ENCODE measurements around a stretch of chr1.

DNA sequence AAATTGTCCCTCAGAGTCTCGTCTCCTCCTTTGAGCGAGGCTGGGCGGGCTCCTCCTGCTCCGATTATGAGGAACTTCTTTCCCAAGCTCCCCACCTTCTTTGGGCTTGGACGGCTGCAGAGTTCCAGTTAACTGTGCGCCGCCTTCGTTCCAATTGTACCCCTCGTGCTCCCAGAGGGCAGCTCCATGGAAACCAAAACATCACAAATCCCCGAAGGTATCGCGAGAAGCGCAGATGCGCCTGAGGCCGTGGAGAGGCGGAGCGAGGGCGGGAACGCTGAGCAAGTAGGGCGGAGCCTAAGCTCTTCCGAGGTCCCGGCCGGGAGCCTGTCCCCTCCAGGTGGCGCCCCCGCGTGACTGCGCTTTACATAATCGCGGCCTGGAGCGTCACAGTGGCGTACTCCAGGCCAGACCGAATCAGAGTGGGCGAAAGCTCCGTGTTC is 317 bp upstream of the FAM76A start:
- RRBS: no CpG with 5 or more reads among the region's 34 CpGs

DNA sequence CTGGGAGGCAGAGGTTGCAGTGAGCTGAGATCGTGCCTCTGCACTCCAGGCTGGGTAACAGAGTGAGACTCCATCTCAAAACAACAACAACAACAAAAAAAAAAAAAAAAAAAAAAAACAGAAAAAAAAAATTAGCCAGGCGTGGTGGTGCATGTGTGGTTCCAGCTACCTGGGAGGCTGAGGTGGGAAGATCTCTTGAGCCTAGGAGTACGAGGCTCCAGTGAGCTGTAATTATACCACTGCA is 11.9 kb downstream of the FAM76A start:
- RRBS: no CpG with 5 or more reads among the region's 3 CpGs

- RRBS: no CpG with 5 or more reads among the region's 4 CpGs
Measured at GRCh38 chr1:27789405-27790008, 16.5 kb downstream of the STX12 start.

DNA sequence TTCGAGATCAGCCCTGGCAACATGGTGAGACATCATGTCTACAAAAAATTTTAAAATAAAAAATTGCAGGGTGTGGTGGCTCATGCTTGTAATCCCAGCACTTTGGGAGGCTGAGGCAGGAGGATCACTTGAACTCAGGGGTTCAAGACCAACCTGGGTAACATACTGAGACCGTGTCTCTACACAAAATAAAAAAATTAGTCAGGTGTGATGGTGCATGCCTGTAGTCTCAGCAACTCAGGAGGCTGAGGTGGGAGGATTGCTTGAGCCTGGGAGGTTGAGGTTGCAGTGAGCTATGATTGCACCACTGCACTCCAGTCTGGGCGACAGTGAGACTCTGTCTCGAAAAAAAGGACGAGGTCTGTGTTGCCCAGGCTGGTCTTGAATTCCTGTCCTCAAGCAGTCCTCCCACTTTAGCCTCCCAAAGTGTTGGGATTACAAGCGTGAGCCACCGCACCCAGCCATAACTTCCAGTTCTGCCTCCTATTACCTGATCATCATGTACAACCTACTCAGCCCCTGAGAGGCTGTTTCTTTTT is 2.2 kb downstream of the THEMIS2 start:
- RRBS: no CpG with 5 or more reads among the region's 7 CpGs

DNA sequence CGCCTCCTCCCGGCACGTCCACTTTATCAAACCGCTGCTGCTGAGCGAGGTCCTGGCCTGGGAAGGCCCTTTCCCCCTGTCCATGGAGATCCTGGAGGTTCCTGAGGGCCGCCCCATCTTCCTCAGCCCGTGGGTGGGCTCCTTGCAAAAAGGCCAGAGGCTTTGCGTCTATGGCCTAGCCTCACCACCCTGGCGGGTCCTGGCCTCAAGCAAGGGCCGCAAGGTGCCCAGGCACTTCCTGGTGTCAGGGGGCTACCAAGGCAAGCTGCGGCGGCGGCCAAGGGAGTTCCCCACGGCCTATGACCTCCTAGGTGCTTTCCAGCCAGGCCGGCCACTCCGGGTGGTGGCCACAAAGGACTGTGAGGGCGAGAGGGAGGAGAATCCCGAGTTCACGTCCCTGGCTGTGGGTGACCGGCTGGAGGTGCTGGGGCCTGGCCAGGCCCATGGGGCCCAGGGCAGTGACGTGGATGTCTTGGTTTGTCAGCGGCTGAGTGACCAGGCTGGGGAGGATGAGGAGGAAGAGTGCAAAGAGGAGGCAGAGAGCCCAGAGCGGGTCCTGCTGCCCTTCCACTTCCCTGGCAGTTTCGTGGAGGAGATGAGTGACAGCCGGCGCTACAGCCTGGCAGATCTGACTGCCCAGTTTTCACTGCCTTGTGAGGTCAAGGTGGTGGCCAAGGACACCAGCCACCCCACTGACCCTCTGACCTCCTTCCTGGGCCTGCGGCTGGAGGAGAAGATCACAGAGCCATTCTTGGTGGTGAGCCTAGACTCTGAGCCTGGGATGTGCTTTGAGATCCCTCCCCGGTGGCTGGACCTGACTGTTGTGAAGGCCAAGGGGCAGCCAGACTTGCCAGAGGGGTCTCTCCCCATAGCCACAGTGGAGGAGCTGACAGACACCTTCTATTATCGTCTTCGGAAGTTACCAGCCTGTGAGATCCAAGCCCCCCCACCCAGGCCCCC is 10.0 kb downstream of the THEMIS2 start:
- RRBS: 91% methylated on average over 5 of the region's 30 CpGs

- RRBS: no CpG with 5 or more reads among the region's 22 CpGs
Measured at GRCh38 chr1:27884232-27884997, 12.1 kb downstream of the THEMIS2 start.

GRCh38 chr1:27886949-27887593 is 14.7 kb downstream of the THEMIS2 start:
- RRBS: no CpG with 5 or more reads among the region's 7 CpGs

DNA sequence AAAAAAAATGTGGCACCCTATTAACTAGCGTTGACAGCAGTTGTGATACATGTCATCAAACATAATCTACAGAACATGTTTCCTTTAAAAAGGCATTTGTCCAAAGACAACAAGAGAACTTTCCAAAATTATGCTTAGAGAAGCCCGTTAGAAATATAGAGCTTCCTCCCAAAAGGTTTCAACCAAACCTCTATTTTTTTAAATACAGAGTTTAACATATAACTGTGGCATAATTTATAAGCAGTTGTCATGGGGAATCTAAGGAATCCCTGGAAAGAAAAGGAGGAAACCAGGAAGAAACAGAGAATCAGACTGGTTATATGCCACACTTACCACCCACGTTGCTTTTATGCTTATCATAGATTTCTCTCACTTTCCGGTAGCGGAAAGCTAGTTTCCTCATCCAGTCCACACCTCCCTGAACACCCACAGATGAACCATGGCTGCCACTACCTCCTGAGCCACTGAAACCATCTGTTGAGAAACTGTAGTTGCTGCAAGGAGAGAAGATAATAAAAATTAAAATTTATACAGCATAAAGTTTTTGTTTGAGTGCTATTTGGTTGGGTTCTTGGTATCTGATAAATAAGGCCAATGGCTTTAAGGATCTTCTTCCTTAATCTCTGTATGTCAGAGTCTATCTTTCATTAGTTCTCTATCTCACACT is 33.4 kb downstream of the XKR8 start:
- RRBS: no CpG with 5 or more reads among the region's 5 CpGs

- RRBS: no CpG with 5 or more reads among the region's 3 CpGs
Measured at GRCh38 chr1:28447689-28447968, 58.2 kb upstream of the RCC1 start.

GRCh38 chr1:28518778-28519445 is 13.1 kb downstream of the RCC1 start:
- RRBS: no CpG with 5 or more reads among the region's 20 CpGs

DNA sequence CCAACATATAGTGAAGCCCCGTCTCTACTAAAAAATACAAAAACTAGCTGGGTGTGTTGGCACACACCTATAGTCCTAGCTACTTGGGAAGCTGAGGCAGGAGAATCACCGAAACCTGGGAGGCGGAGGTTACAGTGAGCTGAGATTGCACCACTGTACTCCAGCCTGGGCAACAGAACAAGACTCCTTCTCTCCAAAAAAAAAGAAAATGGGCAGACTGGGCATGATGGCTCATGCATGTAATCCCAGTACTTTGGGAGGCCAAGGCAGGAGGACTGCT is 11.6 kb downstream of the TAF12 start:
- RRBS: no CpG with 5 or more reads among the region's 3 CpGs

DNA sequence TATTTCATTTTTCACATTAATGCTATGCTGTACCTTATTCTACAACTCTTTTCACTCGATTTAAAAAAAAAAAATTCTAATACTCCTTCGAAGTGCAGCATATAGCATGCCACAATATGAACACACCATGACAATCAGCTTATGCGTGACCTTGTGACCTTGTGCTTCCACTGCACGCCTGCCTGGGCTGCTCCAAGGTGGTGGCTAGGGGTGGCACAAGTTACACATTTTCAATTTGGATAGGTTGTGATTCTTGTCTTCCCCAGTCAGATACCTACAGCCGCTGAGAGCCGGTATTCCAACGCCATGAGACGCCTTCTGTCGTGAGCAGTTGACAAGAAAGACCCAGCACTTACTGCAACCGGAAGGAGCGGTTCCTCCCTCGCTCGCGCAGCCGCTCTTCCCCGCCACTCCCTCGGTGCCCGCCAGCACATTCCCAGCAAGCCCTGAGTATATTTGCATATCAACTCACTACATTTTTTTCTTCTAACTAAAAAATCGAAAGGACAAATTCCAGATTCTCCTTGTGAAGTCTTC is 5.1 kb upstream of the TAF12 start:
- RRBS: 2% methylated on average over 5 of the region's 19 CpGs

- RRBS: no CpG with 5 or more reads among the region's 4 CpGs
Measured at GRCh38 chr1:28655900-28656269, 12.7 kb upstream of the GMEB1 start.

DNA sequence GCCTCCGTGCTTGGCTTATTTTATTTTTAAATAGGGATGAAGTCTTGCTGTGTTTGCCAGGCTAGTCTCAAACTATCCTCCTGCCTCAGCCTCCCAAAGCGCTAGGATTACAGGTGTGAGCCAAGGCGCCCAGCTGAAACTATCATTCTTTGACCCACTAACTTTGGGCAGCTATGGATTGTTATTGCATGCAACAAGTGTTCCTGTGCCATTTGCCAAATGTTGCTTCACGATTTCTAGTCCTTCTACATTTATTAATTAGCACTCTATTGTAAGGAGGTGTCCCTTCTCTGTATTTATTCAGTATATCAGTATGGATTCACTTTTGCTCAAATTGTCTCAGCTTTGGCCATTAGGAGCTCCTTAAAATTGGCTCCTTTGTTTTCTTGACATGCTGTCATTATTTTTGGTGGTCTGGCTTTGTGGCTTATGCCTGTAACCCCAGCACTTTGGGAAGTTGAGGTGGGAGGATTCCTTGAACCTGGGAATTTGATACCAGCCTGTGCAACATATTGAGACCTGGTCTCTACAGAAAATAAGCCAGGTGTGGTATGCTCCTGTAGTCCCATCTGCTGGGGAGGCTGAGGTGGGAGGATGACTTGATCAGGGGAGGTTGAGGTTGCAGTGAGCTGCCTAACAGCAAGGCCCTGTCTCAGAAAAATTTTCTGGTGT is 36.5 kb downstream of the YTHDF2 start:
- RRBS: no CpG with 5 or more reads among the region's 4 CpGs

GRCh38 chr1:28886635-28887310 is 27.6 kb upstream of the EPB41 start:
- RRBS: 2% methylated on average over 28 of the region's 43 CpGs

GRCh38 chr1:28930324-28930539 is 15.9 kb downstream of the EPB41 start:
- RRBS: no CpG with 5 or more reads among the region's 1 CpG

DNA sequence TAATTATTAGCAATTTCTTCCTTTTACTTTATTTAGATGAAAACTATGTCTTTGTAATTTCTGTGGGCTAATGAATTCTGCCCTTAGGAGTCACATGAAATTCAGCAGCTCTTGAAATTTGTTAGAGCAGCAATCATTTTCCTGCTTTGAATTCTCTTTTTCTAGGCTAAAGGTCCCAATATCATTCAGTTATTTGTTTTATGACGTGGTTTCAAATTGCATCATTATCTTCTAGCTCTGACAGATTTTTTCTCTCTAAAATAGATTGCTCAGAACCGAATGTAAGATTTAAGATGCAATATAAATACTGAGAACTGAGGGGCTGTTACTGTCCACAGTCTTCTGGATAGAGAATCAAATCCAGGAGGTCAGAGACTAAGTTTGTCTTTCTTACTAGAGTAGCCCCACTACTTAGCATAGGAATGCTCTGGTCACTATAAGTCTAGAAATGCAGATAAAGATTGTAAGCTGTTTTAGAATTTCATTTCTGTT is 59.6 kb downstream of the EPB41 start:
- RRBS: no CpG with 5 or more reads among the region's 2 CpGs

GRCh38 chr1:28982377-28982757 is 68.0 kb downstream of the EPB41 start:
- RRBS: no CpG with 5 or more reads among the region's 7 CpGs

DNA sequence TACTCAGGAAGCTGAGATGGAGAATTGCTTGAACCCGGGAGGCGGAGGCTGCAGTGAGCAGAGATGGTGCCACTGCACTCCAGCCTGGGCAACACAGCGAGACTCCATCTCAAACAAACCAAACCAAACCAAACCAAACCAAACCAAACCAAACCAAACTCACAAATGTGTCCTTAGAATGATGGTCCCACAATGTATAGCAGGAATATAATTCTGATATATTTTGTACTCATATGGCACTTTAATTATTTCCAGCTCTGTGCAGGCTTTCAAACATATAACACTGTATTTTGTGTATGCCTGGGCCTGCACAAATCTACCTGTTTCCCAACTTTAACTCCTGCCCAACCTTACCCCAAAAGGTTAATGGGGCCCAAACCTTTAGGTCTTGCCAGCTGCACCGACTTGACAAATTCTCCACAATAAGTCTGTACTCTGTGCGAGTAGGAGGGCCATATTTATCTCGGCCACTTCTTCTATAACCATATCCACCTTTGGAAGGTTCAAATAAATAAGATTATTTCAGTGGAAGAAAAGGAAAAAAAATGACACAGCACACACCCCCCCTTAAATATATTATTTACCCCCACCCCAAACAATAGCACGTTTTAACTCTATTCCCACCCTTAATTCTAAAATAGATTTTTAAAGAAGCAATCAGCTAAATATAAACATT is 22.6 kb downstream of the SRSF4 start:
- RRBS: no CpG with 5 or more reads among the region's 7 CpGs

DNA sequence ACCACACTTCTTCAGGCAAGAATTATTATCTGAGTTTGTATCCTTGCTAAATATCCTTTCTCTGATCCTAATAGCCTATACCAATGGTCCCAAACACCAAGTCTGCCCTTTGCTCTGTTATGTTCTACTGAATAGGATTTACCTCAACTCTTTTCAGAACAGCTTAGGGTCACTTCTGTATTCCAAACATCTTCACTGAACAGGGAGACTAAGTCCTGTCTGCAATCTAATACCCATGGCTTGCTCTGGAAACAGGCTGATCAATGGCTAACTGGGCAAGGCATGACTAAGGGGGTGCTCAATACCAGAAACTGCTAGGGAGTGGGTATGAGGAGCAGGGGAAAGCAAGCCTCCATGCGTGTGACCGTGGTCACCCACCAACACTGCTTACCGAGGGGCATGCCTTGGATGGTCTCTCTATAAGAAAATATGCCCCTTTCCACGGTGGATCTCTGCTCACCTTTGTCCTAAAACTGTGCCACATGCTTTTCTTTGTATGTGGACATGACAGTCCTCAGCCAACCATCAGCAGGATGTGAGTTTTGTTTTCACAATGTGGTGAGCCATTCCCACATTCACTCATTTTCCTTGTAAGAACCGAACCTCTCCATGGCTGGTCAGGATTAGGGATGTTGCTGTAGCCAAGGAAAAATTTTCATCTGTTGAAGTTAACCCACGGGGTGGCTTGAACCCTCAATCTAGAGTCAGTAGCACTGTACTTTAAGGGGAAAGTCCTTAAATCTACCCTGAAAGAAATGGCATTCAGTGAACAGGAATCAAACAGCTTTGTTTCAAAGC is 16.1 kb downstream of the SRSF4 start:
- RRBS: no CpG with 5 or more reads among the region's 6 CpGs

All from mononuclear cell (primary cell).